H9 (cell line): ENCODE measurements around a stretch of chr1.

- PRO-cap: no peak
Observed at GRCh38 chr1:113952696-113953028, 23.5 kb downstream of the HIPK1 start.

- PRO-cap: no peak
Observed at GRCh38 chr1:113957824-113958402, 21.4 kb upstream of the OLFML3 start.

DNA sequence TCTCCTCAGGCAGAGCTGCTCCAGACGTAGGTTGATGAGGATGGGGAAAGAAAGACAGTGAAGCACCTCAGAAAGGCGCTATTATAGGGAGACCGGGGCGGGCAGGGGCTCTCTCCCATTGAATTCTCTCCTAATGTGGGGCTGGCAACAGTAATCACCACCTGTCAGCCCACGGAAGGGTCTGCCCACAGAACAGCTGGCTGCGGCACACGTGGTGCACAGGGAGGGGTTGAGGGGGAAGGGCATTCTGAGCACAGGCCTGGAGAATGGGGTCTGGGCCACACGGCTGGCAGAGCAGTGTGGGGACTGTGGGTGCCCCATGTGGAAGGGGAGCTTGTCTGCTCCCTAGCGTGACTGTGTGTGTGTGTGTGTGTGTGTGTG is 4.1 kb downstream of the OLFML3 start:
- PRO-cap: no peak

DNA sequence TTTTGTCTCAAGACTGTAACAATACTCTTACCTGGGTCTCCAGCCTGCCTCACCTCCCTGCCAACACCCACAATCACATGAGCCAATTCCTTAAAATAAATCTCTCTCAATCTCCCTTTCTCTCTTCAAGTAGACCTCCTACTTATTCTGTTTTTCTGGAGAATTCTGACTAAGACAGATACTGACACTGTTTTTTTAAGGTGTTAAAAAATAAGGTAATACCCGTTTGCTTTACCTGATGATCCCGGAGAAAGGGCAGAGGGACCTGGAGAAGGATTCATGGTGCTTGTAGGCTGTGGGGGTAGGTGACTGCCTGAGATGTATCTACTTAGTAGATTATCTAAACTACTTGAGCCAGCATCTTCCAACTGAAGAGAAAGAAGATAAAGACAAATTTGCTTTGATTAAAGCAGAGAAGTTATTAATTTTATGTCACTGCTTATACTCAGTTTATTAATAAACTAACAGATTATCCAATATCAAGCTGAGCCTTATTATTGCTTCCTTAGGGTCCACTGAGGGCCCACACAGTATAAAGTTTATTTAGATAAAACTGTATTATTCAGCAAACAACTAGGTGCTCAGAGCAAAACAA is 101.0 kb downstream of the TRIM33 start:
- PRO-cap: no peak

DNA sequence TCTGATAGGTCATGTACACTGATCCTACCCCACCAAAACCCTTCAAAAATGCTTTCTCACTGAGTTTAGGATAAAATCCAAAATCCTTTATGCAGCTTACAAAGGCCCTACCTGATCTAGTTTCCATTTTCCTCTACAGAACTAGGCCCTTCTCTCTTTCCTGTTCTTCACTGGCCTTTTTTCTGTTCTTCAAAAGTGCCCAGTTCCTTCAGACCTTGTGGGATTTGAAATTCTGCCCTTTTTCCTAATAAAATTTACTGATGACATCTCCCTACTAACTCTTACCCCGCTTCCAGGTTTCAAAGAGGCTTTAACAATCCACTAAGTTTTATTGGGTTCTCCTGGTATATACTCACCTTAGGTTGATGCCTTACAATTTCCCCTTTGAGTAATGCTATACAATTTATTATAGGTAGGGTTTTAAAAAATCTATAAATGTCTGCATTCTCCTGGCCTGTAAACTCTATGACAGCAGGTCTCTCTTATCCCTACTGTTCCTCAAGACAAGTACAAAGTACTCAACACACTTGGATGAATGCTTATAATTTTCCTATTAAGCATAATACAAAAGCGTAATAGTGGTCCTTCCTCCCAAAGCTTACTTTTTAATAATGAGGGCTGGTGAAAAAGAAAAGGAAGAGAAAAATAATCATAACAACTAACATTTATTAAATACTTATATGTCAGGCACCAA is 96.6 kb downstream of the TRIM33 start:
- PRO-cap: no peak

DNA sequence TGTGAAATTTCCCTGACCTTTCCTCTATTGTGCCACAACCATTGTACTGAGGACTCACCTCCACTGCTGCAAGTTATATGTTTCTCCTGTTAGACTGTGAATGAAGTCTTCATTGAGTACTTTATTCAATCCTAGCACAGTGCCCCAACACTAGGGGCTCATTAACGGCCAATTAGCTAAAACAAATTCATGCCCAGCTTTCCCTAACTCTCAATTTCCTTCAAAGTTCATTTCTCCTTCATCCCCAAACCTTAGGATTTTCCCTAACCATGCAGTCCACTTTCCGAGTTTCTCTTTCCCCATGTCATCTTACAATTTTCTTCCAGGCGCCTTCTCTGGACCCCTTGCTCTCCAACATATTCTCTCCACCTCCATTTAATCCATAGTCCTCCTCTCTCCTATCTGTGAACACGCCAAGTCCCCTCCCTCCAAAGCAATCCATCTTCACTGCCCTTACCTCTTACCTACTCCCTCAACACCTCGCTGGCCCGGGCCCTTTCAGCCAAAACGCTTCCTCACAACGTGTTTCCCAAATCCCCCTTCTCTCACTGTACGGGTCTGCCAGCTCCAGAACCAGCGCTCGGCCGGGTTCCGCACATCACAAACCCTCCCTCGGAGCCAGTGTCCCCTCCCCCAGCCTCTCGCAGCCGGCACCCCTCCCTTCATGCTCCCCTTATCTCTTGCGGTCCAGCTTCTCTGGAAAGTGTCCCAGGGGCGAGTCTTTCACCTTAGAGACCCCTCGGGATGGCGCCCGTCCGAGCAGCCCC is 1.1 kb downstream of the TRIM33 start:
- PRO-cap: bidirectional peak, plus-strand start at position 548 of the sequence, minus-strand start at position 314 of the sequence

DNA sequence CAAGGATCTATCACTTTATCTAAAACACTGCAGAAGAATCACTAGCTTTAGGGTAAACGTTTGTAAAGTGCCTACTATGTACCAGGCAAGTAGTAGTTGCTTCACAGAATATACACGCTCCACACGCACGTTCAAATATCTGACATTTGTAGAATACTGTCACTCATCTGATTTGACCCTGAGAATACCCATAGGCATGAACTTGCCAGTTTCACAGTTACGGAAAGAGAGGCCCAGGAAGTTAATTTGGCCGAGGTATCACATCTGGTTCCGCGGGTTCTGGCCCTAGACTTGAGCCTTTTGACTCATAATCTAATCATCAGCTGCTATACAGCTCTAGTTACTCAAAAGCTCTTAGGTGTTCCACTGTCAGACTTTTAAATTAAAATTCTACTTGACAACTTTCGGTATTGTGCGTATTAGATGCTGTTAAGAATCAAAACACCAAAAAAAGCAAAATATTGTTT is 724 bp downstream of the DENND2C start:
- PRO-cap: no peak

DNA sequence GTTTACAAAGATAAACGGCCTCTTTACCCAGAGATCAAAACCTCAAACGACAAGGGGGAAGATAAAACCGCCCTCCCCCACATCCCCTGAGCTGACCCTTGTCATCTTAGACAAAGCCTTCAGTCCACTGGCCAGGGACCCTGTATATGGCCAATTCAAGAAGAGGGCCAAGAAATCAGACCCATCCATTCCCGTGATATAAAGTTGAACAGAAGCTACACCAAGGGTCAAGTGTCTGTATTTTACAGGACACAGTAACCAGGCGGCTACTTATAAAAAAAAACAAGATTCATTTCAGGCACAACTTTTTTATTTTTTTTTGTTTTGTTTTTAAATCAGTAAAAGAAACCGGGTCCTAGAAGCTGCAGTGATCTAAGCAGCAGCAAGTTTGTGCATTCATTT is 430 bp upstream of the NRAS start:
- PRO-cap: no peak

DNA sequence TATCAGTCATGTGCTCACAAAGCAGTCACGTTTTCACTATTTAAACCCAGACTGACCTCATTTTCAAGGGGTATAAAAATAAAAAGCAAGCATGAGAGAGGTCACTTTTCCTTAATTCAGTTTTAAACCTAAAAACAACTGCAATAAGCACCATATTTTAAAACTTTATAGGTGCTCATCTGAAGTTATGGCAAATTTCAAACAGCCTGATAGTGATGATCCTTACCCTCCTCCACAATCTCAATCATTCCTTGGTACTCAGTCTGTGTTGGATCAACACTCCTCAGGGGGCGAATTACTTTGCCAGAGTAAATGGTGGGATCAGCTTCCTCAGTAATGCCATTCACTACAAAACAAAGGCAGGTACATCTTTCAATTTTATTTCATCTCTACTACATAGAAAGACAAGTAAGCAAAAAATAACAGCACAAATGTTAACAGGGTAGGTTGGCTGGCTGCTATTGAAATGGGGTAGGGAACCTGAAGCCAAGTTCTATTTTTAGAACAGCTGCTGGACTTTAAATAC is 7.1 kb upstream of the NRAS start:
- PRO-cap: no peak

DNA sequence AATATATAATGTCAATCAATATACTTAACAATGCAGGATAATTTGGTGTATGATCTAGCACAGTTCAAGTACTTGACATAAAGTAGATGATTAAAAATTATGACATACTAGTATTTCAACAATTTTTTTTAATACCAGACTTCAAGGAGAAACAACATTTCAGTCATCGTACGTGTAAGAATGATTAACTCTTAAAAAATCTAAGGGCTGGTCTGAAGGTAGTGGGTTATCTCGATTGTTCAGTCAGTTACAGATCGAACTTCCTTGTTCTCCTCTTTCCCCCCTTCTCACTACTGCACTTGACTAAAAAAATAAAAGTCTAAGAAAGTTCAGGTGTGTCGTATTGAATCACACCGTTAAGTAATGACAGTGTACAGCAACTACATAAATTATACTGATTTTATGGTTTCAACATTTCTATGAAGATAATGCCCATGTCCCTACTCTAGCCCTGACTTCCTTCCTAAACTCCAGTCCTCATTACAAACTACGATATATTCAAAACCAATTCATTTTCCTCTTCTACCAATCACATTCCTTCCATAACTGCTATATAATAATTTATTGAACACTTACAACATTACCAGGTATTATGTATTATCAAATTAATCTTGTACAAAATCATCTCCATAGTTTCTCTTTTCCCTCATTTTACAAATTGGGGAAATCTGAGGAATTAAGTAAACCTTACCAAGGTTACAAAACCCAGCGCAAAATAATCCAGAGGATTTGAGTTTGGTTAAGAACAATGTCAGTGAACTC is 11.1 kb upstream of the NRAS start:
- PRO-cap: no peak

DNA sequence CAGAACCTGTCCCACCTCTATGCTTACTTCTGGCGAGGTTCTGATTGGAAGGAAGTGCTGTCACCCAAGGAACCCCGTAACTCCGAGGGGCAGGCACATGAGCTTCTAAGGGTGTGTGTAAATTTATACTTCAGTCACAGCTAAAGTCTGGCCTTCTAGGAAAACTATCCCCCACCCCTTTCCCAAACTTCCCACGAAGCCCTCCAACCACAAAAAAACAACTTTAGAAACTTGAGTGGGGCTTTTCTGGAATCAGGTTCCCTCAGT is 3.9 kb downstream of the TSPAN2 start:
- PRO-cap: no peak

GRCh38 chr1:115089835-115090572 is 701 bp upstream of the TSPAN2 start:
- PRO-cap: bidirectional peak, plus-strand start at chr1:115090111, minus-strand start at chr1:115089914

GRCh38 chr1:115139083-115139476 is 49.8 kb upstream of the TSPAN2 start:
- PRO-cap: no peak

GRCh38 chr1:115179186-115180068 is 90.1 kb upstream of the TSPAN2 start:
- PRO-cap: no peak

DNA sequence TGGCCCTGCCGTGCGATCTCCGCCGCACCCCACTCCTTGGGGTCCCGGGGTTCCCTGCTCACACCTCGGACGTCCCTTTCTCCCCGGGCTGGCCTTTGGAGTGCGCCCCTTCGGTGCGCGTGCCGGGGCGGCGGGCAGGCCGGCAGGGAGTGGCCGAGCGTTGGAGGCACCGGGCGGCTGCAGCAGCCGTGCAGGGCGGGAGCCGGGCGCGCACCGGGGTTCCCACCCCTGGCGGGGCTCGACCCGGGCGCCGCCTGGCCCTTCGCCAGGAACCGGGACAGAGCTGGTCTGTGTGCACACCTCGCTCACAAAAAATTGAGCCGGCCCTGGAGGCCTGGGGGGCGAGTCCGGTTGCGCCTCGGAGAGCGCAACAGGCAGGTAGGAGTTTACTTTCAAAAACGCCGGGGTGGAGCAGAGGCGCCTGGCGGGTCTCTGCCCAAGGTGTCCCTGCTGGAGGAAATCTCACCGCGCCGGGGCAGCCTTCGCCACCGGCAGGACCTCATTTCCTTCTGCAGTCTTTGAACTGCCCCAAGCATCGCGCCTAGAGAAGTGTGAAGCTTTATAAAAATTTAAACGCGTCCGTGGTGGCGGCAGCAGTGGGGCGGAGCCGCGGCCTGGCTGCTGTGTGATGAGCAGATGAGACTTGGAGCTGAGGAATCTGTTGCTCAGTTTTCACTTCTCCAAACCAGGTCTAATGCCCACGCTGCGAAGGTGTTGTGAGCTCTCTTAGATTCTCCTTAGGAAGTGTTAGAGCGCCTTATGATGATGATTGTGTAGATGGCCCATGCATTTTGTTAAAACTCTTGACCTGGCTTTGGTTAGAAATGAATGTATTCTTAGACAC is 781 bp downstream of the VANGL1 start:
- PRO-cap: bidirectional peak, plus-strand start at position 389 of the sequence, minus-strand start at position 102 of the sequence

DNA sequence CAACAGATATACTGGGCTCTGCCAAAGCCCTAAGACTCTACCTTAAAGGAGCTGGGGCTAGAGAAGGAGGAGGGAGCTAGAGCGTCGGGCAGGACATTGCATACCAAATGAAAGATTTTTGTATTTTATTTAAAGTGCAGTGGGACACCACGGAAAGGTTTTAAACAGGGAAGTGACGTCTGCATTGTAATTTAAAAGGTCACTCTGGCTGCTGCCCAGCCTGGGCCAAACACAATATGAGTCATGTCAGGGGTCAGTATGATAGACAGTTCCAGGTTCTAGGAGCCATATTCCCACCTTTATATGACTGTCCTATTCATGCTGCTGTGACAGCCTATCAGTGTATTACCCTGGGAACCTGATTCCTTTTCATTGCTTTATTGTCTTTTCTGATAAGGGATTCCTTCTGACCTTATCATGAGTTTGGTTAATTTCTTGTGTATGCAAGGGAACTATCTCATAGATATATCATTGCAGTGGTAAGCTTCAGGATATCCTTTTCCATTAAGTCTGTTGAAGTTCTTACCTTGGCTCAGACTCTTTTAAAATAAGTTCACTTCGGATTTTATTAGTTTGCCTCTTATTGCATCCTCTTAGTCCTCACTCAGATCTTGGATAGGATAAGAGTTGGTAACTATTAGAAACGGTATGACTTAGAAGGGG is 5.3 kb downstream of the VANGL1 start:
- PRO-cap: no peak

DNA sequence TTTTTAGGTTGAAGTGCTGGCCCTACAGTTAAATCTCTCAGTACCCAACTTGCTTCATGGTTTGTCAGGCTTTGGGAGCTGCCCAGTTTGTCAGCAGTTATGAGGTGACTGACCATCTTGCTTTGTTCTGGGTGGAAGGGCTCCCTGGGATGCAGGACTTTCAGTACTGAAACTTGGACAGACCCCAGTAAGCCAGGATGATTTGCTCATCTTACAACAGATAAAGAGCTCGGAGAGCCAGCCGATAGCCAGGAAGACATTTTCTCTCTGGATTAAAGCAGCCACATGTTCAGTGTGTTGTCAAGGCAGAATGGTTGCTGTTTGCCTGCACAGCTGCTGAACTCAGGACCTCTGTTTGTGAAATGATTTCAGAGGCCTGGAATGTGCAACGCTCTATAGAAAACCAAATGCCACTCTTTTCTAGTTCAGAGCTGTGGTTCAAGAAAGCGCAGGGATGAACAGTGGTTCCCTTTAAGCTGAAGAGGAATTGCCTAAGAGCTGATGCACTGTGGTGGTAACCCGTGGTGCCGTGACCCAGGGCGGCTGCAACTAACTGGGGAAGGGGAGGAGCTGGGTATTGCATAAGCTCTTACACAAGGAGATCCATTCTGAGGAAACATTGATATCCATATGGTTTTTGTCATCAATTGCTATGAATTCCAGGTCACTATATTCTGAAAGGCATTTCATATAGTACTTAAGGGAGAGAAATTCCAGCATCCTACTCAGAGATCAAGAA is 40.7 kb downstream of the CASQ2 start:
- PRO-cap: no peak

DNA sequence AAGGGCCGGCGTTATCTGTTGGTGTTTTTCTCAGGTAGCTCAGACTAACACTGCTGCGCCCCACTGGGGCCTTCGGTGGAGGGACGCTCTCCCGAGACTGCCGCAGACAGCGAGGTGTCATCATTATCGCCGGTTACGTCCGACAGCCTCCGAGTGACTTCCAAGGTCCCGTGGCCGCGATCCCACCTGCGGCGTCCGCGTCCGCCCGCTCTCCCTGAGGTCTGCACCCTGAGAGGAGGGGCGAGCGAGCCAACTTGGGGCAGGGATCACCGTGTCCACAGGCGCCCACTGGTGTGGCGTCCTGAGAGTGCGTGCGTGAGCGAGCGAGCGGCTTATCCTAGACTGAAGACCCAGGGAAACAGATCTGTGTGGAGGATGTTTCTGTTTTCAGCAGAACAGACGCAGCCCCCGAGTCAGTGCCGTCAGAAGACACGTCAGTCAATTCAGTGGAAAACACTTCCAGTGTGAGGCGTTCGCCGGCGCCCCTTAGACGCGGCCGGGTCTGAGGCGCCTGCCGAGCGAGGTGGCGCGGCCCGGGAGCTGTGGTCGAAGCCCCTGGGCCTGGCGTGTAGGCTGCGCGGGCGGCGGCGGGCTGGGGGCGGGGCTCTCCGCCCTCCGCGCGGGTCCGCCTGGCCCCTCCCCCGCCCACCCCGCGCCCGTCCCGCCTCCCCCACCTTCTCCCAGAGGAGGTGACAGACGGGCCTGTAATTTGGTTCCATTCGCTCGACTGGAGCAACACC is 12.6 kb downstream of the NHLH2 start:
- PRO-cap: bidirectional peak, plus-strand start at position 120 of the sequence, minus-strand start at position 116 of the sequence

DNA sequence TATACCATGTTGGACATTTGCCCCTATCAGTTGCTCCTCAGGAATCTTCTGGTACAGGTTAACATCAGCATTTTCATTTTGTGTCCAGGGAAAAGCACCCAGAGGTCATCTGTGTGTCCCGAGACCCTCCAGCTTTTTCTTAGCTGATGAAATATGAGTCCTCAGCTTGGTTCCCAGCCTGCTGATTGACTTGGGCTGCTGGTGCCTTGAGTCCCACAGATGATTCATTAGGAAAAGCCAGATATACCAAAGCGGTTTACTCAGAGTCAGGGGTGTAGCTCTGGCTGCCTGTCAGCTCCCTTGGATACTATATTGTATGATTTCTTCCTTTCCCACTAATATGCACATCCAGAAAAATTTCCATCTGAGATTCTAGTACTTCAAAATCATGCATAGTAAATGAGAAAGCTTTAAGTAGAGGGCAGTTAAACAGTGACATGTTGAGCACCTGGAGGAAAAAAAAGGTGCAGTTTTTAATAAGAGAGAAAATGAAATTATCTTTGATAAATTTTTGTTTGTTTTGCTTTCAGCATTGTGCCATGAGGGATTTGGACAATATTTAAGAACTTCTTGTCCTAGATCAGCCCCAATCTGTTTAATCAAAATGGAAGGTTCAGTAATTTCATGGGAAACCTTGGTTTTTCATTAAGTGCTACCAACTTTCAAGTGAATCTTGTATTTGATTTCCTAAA is 43.5 kb upstream of the MAB21L3 start:
- PRO-cap: no peak

- PRO-cap: no peak
Observed at GRCh38 chr1:116255019-116255297, 118.1 kb upstream of the ATP1A1 start.